Colon Carcinoma Metastatic in the Brain (tissue), 2 donors: ENCODE measurements around a stretch of chr2.

DNA sequence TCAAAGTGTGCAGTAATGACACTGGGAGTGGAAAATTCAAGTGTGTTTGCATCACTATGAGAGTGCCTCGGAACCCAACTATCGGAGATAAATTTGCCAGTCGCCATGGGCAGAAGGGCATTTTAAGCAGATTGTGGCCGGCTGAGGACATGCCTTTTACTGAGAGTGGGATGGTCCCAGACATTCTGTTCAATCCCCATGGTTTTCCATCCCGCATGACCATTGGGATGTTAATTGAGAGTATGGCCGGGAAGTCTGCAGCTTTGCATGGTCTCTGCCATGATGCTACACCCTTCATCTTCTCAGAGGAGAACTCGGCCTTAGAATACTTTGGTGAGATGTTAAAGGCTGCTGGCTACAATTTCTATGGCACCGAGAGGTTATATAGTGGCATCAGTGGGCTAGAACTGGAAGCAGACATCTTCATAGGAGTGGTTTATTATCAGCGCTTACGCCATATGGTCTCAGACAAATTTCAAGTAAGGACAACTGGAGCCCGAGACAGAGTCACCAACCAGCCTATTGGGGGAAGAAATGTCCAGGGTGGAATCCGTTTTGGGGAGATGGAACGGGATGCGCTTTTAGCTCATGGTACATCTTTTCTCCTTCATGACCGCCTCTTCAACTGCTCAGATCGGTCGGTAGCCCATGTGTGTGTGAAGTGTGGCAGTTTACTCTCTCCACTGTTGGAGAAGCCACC, 9.4 kb upstream of the CHCHD5 start:
- PRO-cap, 2 experiments: no peak in any of the 2 experiments

DNA sequence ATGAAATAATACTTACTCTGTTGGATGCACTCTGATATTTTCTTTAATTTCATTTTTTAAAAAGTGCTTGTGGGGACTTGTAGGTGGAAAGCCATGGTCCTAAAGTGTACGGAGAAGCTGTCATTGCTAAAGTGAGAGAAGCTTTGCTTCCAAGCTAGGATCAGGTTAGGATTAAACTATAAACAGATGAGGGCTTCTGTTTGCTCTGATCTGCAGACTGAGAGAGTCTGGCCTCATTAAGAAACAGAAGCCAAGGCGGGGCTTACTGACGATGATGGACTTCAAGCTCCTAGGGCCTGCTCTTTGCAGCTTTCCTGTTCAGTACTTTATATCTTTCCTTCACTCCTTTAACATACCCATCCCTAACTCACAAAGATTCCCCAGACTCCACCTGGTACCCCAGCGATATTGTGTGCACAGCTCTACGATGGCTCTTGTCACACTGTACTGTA, 14.2 kb upstream of the SLC20A1 start:
- PRO-cap, 2 experiments: no peak in any of the 2 experiments

DNA sequence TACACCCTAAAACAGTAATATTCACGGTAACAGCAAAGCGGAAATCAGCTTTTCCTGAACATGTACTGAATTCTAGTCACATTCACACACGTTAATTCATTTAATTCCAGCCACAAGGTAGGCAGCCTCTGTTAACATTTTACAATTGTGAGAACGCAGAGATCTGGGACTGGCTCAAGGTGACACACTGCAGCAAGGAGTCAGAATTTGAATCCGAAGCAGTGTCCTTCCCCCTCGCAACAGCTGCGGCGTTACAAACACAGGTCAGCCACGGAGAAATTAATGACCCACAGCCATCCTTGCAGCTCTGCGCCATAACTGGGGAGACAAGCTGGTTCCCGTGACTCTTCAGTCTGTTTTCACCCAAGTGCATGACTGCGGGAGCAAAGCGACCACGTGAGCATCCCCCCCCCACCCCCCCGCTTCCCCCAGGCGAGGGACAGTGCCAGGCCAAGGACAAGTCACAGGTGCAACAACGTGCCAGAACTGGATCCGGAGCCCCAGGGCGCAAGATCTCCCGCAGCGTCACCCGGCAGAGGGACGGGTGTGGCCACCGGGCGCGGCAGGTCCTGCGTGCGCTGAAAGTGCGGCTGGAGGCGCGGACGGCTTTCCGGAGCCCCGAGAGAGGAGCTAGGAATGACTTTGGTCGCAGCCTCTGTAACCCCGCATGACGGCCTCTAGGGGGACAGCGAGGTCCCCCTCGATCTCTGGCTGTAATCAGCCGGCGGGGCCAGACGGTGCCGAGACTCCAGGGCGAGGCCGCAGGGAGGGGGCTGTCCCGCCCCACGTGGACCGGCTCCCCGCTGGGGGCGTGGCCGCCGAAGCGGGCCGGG, 574 bp upstream of the SLC20A1 start:
- PRO-cap, 2 experiments: peak in 2 of 2 experiments; most common plus-strand start position 535 of the sequence (in 2); most common minus-strand start position 709 of the sequence (in 2)

GRCh38 chr2:112673796-112674504, 28.2 kb downstream of the SLC20A1 start:
- PRO-cap, 2 experiments: no peak in any of the 2 experiments

DNA sequence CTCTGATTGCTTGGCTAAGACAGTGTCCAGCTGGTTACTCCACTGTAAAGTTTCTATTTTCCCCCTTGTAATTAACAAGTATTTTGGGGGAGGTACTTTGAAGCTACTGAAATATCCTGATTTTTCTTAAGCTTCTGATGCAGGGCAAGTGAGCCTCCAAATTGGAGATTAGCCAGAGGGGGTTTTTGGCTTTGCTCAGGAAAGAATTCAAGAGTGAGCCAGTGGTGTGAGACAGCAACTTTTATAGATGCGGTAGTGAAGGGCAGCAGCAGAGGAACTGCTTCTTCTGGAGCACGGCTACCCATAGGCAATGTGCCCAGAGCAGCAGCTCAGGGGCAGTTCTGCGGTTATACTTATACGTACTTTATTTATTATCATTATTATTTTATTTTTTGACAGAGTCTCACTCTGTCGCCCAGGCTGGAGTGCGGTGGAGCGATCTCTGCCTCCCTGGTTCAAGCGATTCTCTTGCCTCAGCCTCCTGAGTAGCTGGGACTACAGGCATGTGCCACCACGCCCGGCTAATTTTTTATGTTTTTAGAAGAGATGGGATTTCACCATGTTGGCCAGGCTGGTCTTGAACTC, 19.8 kb upstream of the NT5DC4 start:
- PRO-cap, 2 experiments: no peak in any of the 2 experiments

- PRO-cap, 2 experiments: no peak in any of the 2 experiments
Measured at GRCh38 chr2:112830973-112832013, 5.3 kb downstream of the IL1B start.

DNA sequence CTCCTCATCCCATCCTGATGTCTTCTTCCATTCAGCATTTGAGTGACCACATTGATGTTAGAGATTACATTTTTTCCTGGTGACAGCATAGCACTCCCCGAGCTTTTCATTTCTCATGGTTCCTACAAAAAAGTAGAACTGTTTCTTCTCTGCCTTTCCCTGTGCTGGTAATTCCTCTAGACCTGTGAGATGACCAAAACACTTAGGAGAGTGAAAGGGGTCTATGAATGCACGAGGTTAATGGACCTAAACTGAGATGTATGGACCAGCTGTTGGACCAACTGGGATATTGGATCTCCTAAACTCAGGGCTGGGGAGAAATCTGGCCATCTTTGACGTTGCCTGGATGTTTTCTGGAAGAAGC, 5.0 kb downstream of the IL36A start:
- PRO-cap, 2 experiments: no peak in any of the 2 experiments

DNA sequence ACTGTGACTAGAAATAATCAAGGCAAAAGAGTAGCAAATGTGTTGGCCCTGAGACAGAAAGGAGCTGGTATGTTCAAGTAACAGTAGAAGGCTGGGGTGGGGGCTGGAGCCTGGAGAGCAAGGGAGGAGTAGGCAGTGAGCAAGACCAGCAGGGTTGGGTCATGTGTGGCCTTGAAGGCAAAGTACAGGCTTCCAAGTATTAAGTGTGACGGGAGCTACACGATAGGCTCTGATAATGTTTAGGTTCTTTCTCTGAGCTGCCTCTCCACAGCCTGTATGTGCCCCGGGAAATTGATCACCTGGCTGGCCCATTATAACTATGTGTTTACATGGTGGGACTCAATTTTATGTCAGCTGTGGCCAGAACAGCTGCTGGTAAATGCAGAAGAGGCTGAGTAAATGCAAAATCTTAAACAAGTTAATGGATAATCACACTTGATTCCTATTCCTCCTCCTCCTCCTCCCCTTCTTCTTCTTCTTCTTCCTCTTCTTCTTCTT, 9.2 kb downstream of the IL1F10 start:
- PRO-cap, 2 experiments: peak in 1 of 2 experiments; most common plus-strand start position 199 of the sequence (in 1)

DNA sequence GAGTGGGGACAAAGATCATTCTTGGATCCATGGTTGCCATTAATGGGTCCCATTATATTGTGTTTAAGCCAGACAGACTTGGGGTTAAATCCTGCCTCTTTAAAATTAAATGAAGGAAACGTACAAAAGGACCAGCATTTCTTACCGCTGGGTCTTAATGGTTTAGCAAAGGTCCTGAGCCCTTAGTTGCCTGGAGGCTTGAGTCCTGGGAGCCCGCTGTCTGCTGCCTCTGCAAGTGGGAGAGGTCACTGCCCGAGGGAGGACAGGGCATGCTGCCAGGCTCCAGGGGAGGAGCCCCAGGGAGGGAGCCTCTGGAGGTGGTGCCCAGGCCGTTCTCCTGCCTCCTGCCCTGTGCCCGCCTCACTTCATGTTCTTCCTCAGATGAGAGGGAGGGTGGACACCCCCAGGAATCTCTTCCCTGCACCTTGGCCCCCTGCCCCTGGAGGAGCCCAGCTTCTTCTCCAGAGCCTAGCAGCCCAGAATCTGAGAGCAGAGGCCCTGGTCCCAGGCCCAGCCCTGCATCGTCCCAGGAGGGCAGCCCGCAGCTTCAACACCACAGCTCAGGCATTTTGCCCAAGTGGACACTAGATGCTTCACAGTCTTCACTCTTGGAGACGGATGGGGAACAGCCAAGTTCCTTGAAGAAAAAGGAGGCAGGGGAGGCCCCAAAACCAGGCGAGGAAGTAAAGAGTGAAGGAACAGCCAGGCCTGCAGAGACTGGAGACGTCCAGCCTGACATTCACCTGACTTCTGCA, 11.9 kb downstream of the PSD4 start:
- PRO-cap, 2 experiments: no peak in any of the 2 experiments

DNA sequence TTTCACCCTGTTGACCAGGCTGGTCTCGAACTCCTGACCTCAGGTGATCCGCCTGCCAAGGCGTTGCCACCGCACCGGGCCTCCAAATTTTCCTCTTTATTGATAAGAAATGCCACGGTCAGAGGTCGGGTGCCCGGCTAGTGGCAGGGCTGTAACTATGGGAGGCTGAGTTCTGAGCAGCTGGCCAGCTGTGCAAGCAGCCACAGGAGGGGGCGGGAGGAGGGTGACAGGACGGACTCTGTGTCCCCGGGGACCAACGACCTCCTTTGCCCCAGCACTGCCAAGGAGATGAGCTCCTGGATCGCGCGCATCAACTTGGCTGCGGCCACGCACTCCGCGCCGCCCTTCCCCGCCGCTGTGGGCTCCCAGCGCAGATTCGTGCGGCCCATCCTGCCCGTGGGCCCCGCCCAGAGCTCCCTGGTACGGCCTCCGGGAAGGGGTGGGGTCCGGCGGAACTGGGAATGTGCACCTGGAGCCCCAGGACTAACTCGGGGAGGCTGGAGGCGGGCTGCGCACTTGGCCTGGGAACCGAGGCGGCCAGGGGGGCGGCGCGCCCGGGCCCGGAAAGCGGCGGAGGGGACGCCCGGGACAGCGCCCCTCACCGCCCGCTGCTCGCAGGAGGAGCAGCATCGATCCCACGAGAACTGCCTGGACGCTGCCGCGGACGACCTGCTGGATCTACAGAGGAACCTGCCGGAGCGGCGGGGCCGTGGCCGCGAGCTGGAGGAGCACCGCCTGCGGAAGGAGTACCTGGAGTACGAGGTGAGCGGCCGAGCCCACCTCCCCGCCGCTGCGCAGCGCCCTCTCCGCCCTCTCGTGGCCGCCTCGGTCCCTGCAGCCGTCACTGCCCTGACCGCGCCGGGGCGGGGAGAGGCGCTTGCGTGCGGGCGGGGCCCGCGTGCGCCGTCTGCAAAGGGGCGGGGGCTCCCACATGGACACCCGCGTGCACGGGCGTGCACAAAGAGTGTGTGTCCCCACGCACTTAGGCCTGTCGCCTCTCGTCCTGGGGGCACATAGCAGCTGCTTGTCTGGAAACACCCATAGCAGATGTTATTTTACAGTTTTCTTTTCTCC, 25.0 kb downstream of the PSD4 start:
- PRO-cap, 2 experiments: peak in 2 of 2 experiments; most common plus-strand start position 480 of the sequence (in 1); most common minus-strand start position 359 of the sequence (in 2)

GRCh38 chr2:113225479-113226551, 52.0 kb downstream of the PSD4 start:
- PRO-cap, 2 experiments: no peak in any of the 2 experiments

- PRO-cap, 2 experiments: no peak in any of the 2 experiments
Measured at GRCh38 chr2:113264155-113265378, 14.2 kb downstream of the PAX8 start.

- PRO-cap, 2 experiments: no peak in any of the 2 experiments
Measured at GRCh38 chr2:113327854-113328497, 49.3 kb upstream of the PAX8 start.

- PRO-cap, 2 experiments: no peak in any of the 2 experiments
Measured at GRCh38 chr2:113490035-113490458, 8.4 kb upstream of the FOXD4L1 start.

DNA sequence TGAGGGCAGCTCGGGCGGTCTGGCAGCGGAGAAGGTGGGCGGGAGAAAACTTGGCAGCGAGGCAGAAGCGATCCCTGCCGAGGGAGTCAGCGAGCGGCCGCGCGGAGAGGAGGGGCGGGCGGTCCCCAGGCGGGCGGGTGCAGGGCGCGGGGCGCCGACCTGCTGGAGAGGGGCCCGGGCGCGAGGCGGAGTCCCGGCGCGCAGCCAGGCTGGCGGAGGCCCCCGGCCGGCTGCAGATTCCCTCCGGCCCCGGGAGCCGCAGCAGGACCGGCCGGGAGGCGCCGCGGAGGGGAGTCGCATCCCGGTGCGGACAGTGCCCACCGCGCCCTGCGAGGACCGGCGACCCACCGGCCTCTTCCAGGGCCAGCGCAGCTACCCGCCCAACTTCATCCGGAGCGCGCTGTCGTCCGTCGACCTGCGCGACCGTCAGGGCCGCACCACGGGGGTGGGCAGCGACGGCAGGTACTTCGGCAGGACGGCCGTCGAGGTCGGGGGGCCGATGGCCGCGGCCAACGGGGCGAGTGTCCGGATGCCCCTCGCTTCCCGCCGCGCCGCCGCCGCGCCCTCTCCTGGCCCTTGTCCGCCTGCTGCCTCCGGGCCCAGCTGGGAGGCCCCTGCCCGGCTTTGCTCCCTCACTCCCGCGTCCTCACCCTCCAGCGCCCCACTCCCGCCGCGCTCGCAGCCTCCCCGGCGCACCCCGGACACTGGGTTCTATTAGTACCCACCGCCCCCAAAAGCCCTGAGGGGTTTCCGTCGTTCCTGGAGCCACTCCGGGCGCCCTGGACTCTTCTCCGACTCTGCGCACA, 43.4 kb downstream of the FOXD4L1 start:
- PRO-cap, 2 experiments: no peak in any of the 2 experiments

- PRO-cap, 2 experiments: peak in 2 of 2 experiments; most common plus-strand start chr2:113584113 (in 1); most common minus-strand start chr2:113584039 (in 2)
Measured at GRCh38 chr2:113583273-113584230, 43.5 kb upstream of the RABL2A start.

DNA sequence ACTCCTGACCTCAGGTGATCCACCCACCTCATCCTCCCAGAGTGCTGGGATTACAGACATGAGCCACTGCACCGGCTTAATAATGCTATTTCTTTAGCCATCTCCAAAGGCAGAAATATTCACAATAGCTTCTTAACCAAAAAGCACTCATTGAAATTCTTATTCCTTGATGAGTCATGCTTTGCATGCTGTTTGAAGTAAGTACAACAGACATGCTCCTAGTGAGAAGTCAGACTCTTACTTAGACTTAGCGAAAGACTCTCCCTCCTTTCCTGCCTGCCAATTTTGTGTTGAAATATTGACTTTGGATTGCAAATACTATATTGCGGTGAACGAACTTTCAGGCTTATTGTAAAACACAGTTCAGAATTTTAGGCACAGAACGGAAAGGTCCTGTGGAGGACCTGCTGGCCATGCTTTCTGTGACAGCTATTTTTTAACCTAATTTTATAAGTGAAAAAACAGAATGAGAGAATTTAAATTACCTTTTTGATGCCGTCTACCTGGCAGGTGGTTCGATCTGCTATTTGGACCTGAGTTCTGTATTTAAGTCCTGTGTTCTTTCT, 4.5 kb downstream of the ACTR3 start:
- PRO-cap, 2 experiments: no peak in any of the 2 experiments

GRCh38 chr2:113957282-113957740, 67.4 kb downstream of the ACTR3 start:
- PRO-cap, 2 experiments: no peak in any of the 2 experiments

DNA sequence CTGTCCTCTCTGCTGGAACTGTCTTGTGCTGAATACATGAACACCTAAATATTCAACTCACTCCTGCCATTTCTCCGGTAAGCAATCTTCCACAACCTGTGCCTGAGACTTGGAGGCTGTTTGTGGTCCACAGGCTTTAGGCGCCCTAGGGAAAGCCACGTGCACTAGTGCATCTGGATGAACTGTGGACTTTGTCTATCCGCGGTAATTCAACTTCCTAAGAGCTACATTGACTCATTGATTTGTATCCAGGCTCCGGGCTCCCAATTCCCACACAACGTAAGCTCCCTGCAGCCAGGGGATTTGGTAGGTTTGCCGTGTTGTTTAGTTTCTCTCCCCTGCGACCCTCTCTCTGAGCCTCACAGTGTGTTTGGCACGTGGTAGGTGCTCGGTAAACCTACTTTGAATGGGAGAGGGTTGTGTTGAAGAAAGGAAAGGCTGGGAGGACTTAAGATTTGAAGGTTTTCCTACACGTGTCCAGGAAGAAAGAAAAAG, 718.2 kb downstream of the DPP10 start:
- PRO-cap, 2 experiments: no peak in any of the 2 experiments

DNA sequence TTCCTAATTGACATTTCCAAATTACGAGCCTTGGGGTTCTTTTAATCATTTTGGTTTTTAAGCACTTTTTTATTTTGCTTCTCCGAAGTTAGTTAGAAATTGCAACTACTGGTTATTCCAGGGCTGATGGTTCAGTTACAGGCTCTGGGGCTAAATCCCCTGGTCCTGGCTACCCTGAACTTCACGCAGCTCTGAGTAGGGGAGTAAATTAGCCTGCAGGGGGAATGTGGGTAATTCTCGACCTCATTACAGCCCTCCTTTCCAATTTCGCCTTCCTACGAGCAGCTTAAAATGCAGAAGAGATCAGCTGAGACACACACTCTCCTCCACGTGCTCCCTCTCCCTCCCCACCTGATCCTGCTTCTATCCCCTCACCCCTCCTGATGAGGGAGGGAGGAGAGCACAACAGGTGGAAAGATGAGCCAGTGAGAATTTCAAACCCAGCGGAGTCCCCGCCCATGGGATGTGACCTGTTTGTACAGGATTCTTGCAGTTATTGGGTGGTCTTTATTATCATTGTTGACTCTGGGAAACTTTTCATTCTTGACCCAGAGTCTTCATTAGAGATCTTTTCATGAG, 35.4 kb downstream of the DDX18 start:
- PRO-cap, 2 experiments: no peak in any of the 2 experiments